ENCODE data around the genes PPIC and CSNK1G3.

DNA sequence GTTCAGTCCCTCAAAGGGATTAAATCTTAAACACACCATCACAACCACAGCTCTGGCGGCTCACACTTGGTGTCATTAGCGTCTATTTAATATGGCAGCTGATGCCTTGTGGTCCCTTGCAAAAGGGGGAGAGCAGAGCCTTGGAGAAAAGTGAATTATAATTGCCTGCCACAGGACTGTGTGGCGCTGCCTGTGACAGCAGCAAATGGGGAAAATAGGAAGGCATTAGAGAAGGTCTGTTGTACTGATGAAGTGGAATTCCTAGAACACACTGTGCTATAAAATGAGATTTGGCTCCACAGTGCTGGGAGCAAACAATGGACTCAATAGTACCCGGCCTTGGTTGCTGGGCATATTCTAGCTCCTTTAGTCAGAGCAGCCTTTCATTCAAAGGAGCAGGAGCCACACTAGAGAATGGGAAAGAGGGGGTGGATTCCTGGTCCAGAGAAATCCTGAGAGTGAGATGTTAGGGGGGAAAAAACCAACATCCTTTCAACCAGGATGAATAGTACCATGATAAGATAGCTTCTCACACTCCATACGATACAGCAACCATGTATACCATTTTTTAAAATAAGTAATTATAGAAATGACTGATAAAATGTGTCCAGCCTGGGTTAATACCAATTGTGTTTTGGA lies 21.2 kb downstream of the SEMA6A start:
- PRO-cap = bidirectional peak, plus-strand start at position 386 of the sequence, minus-strand start at position 222 of the sequence
- RAMPAGE, long total RNA, 3 experiments = no peak in any of the 3 experiments

DNA sequence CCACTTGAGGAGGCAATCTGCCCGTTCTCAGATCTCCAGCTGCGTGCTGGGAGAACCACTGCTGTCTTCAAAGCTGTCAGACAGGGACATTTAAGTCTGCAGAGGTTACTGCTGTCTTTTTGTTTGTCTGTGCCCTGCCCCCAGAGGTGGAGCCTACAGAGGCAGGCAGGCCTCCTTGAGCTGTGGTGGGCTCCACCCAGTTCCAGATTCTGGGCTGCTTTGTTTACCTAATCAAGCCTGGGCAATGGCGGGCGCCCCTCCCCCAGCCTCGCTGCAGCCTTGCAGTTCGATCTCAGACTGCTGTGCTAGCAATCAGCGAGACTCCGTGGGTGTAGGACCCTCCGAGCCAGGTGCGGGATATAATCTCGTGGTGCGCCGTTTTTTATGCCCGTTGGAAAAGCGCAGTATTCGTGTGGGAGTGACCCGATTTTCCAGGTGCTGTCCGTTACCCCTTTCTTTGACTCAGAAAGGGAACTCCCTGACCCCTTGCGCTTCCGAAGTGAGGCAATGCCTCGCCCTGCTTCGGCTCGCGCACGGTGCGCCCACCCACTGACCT lies 958.4 kb upstream of the SEMA6A start:
- PRO-cap = no peak
- RAMPAGE, long total RNA, 3 experiments = no peak in any of the 3 experiments

DNA sequence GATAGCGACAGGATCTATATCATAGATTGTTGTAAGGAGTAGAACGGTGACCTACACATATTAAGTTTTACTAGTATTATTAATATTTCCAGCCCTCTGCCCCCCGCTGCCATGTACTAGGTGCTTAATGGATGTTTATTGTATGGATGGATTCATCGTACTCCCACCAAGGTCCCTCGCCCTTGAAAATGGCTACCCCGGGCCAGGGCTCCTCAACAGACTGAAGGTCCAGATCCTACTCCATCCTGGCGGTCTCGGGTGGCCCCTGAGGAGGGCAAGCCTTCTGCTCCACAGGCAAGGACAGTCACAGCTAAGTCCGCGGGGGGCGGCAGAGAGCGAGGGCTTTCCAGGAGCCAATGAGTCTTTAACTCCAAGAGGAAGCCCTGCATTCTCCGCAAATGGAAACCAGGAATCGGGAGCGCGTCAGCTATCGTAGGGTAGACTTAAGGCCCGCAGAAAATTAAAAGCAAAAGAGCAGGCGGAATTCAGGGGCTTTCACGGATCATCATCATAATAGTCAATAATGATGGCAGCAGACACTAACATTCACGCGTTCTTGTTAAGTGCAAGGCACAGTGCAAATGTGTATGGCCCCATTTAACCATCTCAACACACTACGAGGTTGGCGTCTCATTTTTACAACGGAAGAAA lies 87.9 kb upstream of the TNFAIP8 start:
- PRO-cap = no peak
- RAMPAGE, long total RNA, 3 experiments = no peak in any of the 3 experiments

GRCh38 chr5:119417897-119418440 lies 34.3 kb upstream of the HSD17B4 start:
- PRO-cap = no peak
- RAMPAGE, long total RNA, 3 experiments = no peak in any of the 3 experiments

- PRO-cap = no peak
- RAMPAGE, long total RNA, 3 experiments = no peak in any of the 3 experiments
Observed at GRCh38 chr5:119422572-119423061, 29.7 kb upstream of the HSD17B4 start.

DNA sequence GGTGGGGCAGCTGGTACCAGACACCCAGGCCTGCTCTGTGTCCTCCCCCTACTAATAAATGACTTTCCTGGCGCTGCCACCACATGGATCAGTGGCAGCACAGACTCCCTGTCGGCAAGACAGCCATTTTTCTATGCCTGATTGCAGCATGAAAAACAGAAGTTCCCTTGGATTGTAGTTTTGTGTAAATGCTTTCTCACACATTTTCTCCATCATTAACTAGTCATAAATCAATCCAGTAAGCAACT lies 181.5 kb downstream of the SNCAIP start:
- PRO-cap = no peak
- RAMPAGE, long total RNA, 3 experiments = no peak in any of the 3 experiments

DNA sequence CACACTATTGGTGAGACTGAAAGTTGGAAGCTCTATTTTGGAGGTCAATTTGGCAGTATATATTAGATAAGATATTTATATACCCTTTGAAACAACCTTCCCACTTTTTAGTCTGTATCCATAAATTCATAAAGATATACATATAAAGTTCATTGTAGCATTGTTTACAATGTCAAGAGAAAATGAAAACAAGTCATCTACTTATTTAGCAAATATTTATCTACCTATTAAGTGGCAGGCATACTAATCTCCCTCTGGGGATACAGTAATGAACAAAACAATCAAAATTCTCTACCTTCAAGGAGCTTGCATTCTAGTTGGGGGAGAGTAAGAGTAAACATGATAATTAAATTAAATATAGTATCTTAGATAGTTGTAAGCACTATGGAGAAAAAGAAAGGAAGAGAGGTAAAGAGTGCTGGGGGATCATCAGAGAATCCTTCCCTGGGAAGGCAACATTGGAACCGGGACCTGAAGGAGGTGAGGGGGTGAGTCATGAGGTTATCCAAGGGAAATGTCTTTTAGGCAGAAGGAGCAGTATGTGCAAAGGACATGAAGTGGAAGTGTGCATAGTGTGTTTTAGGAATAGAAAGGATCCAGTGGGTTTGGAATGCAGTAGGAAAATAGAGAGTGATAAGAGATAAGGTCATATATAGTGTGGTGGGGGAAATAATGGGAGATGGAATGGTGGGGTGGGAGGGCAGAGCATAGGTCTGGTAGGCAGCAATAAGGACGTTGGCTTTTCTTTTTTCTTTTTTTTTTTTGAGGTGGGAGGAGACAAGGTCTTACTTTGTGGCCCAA lies 17.6 kb downstream of the SNX24 start:
- PRO-cap = no peak
- RAMPAGE, long total RNA, 3 experiments = no peak in any of the 3 experiments

- PRO-cap = no peak
- RAMPAGE, long total RNA, 3 experiments = no peak in any of the 3 experiments
Observed at GRCh38 chr5:122908524-122909059, 63.2 kb downstream of the SNX24 start.

- PRO-cap = bidirectional peak, plus-strand start at chr5:123036824, minus-strand start at chr5:123036688
- RAMPAGE, long total RNA, 3 experiments = start-site peak on the minus strand in 3 of 3 experiments, at chr5:123036665-123036727 at its widest, 56 to 181 reads per replicate
Observed at GRCh38 chr5:123036322-123036936, at the start of gene PPIC. TSS of gene PPIC (minus strand) at chr5:123036725.

GRCh38 chr5:123511592-123511809 lies 476 bp upstream of the CSNK1G3 start:
- PRO-cap = no peak
- RAMPAGE, long total RNA, 3 experiments = no peak in any of the 3 experiments

GRCh38 chr5:123512050-123513106 lies at the start of gene CSNK1G3:
TSS of gene CSNK1G3 (plus strand) at chr5:123512177.
- PRO-cap = bidirectional peak, plus-strand start at chr5:123512295, minus-strand start at chr5:123511978
- RAMPAGE, long total RNA, 3 experiments = start-site peak on the plus strand in 3 of 3 experiments, at chr5:123512130-123512280 at its widest, 21 to 31 reads per replicate

GRCh38 chr5:123513107-123513605 lies 1.2 kb downstream of the CSNK1G3 start:
- PRO-cap = unidirectional peak, minus-strand start at chr5:123513460
- RAMPAGE, long total RNA, 3 experiments = no peak in any of the 3 experiments

- PRO-cap = no peak
- RAMPAGE, long total RNA, 3 experiments = no peak in any of the 3 experiments
Observed at GRCh38 chr5:123700547-123700980, 188.6 kb downstream of the CSNK1G3 start.

GRCh38 chr5:124430059-124430516 lies 316.4 kb downstream of the ZNF608 start:
- PRO-cap = no peak
- RAMPAGE, long total RNA, 3 experiments = no peak in any of the 3 experiments

GRCh38 chr5:124538118-124538545 lies 208.3 kb downstream of the ZNF608 start:
- PRO-cap = no peak
- RAMPAGE, long total RNA, 3 experiments = no peak in any of the 3 experiments

GRCh38 chr5:124641140-124641526 lies 105.3 kb downstream of the ZNF608 start:
- PRO-cap = no peak
- RAMPAGE, long total RNA, 3 experiments = no peak in any of the 3 experiments

- PRO-cap = no peak
- RAMPAGE, long total RNA, 3 experiments = no peak in any of the 3 experiments
Observed at GRCh38 chr5:124711278-124712071, 35.0 kb downstream of the ZNF608 start.

DNA sequence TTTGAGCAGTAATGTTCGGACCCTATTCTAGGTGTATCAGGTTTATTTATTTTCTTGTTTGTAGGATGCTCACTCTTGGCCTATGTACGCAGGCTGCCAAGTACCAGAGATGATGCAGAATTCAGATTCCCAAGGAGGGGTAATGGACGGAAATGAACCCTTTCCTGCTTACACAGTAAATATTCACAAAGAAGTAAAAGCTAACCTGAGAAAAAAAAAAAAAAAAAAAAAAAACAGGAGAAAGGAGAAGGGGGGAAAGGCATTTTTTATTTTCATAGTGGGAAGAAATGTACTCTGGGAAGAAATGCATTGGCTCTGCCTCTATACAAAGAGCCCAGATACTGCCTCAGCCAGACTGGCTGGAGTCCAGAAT lies 124.7 kb upstream of the ZNF608 start:
- PRO-cap = no peak
- RAMPAGE, long total RNA, 3 experiments = no peak in any of the 3 experiments

GRCh38 chr5:125190650-125191216 lies 444.3 kb upstream of the ZNF608 start:
- PRO-cap = no peak
- RAMPAGE, long total RNA, 3 experiments = no peak in any of the 3 experiments

GRCh38 chr5:126370803-126371801 lies 52.1 kb upstream of the GRAMD2B start:
- PRO-cap = no peak
- RAMPAGE, long total RNA, 3 experiments = no peak in any of the 3 experiments